Placental epithelial cell (primary cell): ENCODE measurements around a stretch of chr9.

GRCh38 chr9:121646069-121646880, 5.2 kb upstream of the DAB2IP start:
- CAGE, long polyA plus RNA: no peak

DNA sequence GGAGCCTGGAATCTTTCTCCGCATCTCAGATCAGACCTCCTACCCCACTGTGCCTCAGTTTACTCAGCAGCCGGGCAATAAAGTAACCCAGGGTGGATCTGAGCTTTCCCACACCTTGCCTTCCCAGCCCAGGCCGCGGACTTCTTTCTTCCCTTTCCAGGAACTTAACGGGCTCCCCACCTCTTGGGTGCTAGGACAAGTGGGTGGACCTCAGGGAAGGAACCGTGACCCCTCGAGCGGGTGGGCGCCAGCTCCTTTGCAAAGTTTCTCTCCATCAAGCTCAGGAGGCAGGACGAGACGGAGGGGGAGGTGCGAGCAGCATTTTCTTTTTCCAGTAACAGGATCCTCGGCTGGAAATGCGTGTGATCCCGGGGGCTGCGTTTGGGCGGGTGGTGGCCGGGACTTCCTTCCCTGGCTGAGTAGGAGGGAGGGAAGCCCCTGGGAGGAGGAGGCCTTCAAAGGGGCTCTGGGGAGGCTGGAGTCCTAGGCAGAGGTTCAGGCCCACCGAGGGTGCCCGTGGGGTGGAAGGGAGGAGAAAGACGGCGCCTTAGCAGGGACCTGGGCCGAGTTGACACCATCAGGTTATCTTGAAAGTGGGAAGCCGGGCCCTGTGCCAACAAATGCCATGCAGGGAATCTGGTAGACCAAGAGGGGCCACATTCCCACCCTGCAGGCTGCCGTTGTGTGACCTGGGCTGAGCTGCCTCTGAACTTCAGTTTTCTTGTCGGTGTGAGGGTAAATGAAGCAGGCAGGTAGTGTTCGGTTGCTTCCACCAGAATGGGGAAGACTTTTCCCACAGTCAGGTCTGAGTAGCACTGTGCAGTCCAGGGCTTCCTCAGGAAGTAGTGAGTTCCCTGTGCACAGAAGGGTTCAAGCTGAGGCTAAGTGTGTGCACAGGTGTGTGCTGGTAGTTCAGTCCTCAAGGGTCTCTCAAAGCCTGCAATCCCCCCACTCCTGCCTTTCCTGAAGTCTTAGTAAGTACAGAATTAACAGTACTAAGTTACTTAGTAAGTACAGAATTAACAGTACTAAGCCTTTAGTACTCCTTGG, 1.0 kb downstream of the DAB2IP start:
- CAGE, long polyA plus RNA: no peak

GRCh38 chr9:121724933-121725734, 73.7 kb downstream of the DAB2IP start:
- CAGE, long polyA plus RNA: no peak

DNA sequence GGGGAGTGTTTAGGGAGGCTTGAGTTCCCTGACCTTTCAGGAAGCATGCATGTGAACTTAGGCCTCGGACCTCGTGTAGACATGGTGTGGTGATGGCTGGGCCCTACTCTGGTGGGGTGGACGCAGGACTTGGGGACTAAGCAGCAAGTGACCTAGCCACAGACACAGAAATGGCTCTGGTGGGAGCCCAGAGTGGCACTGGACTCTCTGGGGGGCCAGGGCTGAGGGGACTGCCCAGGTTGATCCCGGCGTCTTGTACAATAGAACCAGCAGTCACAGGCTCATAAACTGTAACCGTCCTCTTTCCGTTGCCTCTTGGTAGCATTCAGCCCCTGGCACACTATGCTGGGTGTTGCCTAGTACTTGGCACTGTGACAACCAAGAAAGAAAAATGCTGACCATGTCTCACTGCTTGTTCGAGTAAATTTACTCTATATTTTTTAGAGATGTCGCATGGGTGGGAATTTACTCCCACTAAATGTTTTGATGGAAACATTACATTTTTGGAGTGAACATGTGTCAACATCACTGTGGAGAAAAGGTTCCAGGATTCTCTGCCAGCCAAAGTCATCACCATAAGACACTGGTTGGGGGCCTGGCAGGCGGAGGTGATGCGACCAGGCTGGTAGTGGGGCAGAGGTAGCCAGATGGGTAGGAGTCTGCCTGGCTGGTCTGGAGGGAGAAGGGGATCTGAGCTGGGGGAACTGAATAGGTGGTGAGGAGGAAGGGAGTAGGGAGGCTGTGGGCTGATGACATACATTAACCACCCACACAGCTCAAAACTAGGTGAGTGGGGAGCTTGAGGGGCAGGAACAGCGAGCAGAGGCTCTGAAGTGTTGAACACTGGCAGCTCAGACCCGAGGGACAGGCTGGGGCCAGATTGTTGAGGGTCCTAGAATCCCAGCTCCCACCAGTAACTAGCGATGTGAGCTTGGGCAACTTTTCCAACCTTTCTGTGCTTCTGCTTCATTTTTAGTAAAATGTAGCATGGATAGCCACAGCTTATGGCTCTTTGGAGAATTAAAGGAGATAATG, 80.7 kb downstream of the DAB2IP start:
- CAGE, long polyA plus RNA: no peak

DNA sequence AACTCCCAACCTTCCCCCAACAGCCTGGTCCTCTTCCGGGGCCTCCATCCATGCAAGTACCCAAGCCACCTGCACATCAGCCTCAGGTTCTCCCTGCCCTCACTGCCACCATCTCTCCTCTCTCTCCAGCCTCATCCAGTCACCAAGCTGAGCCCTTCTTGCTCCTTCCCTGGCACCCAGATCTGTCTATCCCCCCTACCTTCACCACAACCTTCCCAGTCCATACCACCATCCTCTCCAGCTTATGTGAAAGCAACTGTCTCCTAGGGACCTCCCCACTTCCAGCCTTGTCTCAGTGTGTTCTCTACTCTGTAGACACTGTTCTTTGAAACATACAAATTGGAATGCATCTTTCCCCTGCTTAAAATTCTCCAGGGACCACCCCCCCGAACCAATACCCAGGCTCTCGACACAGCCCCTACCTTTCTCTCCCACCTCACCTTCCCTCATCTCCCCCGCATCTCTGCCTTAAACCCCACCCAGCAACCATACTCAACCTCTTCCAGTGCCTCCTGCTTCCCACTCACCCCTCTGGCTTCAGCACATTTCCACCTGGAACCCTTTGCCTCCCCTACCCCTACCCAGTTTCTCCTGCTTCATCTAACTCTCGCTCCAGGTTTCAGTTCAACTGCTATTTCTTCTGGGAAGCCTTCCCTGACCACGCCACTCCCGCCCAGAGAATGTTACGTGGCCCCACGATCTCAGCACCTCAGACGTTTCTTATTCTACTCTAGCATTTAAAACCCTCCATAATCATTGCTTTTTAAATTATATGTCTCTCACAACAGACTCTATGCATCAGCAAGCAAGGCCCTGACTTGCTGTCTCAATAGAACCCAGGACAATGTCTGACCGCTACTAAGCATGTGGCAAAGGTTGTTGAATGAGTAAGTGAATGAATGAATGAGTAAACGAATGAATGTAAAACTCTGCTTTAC, 104.9 kb downstream of the TTLL11 start:
- CAGE, long polyA plus RNA: no peak

DNA sequence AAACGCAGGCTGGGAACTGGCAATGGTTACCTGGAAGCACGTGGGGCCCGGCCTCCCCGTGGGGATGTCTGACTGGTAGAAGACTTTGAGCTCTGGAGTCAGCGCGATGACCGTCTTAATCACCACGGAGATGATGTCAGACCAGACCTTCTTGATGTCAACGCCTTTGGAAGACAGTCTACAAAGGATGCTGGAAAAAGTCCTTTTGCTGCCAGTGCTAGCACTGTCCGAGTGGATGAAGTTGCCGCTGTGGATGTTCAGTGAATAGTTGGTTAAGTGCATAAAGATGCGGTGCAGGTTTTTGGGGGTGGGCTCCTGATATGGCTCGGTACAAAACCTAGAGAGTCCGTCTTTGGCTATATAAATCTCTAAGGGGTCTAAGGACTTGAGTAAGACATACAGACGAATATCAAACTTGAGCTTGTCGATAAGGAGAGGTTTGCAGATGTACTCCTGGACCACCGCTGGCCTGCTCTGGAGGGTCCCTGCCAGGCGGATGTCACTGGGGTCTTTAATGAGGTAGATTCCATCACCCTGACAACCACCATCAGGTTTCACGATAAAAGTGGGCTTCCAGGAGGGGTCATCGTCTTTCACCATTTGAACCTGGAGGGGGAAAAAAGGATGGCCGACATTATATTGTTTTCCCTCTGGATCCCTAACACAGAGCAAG, 103.8 kb downstream of the TTLL11 start:
- CAGE, long polyA plus RNA: no peak

DNA sequence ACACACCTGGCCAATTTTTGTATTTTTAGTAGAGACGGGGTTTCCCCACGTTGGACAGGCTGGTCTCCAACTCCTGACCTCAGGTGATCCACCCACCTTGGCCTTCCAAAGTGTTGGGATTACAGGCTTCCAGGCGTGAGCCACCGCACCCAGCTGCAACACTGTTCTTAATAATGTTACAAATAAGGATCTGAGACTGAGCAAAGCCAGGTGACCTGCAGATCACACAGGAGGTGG, 91.9 kb downstream of the TTLL11 start:
- CAGE, long polyA plus RNA: no peak

DNA sequence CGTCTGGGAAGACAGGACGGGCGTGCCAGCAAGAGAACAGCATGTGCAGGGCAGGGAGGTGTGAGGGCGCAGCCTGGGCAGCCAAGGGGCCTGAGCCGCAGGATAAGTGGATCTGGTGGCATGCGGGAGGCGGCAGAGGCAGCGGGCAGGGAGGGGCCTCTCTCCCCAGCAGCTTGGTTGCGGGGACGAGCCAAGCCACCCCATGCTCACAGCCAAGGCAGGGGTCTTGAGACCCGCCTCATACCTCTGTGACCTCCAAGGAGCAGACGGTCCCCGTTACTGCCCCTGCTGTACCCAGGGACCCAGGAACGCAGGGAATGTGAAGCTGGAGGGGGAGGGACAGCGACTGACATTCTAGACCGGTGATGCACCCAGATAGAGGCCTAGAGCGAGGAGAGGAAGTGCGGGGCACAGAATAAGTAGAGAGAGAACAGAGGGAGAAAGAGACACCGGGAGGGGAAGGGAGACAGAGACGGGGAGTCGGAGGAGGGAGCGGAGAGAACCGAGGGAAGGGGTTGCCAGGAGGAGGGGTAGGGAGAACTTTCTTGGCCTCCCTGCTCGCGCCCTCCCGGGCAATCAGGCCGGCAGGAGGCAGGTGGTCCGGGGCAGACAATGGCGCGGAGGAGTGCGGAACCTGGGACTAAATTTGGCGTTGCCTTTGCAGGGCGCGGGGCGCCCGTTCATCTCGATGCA, 33.1 kb upstream of the TTLL11 start:
- CAGE, long polyA plus RNA: no peak

DNA sequence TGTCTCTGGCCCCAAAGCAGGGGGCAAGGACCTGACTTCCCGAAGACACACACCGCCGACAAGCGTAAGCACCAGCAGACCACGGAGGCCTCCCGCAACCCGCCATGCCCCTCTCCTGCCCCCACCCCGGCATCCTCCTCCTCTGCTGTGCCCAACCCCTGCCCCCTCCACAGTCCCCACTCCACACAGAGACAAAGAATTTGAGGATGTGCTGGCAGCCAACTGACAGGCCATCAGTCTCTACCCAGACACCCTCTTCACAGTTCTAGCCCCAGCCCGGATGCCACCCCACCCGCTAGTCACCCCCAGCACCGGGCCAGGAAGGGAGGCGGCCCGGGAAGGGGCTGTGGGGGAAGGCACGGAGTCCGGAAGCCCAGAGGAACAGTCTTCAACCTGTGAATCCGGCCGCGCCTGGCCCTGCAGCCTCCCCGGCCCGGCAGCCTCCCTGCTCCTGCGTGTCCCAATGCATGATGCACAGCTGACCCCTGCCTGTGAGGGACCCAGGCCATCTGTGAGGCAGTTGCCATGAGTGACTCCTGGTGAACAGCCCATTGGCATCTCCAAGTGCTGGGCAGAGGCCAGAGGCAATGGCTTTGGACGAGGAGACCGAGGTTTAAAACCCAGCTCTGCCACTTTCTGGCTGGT, 31.2 kb downstream of the NDUFA8 start:
- CAGE, long polyA plus RNA: no peak

- CAGE, long polyA plus RNA: no peak
Measured at GRCh38 chr9:122258890-122259388, 5.7 kb downstream of the RBM18 start.

DNA sequence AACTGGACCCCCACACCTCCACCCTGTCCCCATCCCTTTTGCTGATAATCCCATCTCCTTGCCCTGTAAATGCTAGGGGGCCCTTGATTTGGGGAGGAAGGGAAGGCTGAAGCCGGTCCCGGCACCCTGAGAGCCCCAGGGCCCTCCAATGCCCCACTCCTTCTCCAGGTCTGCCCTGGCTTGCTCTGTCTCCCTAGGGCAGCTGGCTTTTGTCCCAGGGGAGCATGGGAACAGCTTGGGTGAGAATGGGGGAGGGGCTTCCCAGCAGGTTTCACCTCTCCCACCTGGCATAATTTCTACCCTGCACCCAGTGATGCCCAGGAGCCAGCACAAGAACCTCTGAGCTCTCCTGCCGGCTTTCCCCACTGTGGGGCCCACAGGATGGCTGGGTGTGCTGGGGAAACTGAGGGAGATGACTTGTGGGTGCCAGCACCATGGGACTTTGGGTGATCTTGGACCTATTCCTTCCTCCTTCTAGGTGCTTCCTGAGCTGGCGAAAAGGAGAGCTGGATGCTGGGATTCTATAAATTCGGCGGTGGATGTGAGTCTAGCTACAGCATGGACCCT, 1.1 kb upstream of the PTGS1 start:
- CAGE, long polyA plus RNA: no peak

GRCh38 chr9:122402322-122402810, 31.5 kb downstream of the PTGS1 start:
- CAGE, long polyA plus RNA: no peak

DNA sequence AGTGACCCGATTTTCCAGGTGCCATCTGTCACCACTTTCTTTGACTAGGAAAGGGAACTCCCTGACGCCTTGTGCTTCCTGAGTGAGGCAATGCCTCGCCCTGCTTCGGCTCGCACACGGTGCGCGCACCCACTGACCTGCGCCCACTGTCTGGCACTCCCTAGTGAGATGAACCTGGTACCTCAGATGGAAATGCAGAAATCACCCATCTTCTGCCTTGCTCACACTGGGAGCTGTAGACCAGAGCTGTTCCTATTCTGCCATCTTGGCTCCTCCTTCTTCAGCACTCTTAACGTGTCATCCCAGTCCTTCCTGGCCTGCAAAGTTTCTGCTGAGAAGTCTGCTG, 12.7 kb upstream of the OR1L8 start:
- CAGE, long polyA plus RNA: no peak

DNA sequence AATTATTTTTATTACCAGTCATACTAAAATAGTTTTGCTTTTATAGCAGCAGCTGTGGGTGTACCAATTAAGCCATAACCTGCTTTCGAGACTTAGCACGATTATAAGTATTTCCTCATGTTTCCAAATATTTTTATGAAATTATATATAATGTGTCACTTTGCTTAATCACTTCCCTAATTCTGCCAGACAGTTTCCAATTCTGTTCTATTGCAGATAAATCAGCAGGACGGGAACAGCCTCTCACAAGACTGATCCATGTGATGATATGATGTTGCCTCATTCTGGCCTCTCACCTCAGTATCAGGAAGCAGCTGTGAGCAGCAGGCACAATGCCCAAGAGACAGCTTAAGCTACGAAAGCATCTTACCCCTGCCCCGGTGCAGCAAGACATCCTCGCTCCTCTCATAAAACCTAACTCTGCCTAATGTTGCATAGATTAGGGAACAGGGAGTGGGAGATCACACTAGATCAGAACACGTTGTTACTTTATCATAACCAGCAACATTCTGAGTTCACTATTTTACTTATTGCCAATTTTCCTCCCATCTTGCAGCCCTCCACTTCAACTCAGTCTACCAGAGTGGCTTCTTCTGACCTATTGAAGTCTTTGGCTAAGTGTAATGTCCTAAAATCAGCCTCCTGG, 6.8 kb downstream of the PDCL start:
- CAGE, long polyA plus RNA: no peak

GRCh38 chr9:122826502-122826926, 1.9 kb downstream of the PDCL start:
- CAGE, long polyA plus RNA: no peak

- CAGE, long polyA plus RNA: no peak
Measured at GRCh38 chr9:122908278-122909291, 3.4 kb upstream of the RC3H2 start.

DNA sequence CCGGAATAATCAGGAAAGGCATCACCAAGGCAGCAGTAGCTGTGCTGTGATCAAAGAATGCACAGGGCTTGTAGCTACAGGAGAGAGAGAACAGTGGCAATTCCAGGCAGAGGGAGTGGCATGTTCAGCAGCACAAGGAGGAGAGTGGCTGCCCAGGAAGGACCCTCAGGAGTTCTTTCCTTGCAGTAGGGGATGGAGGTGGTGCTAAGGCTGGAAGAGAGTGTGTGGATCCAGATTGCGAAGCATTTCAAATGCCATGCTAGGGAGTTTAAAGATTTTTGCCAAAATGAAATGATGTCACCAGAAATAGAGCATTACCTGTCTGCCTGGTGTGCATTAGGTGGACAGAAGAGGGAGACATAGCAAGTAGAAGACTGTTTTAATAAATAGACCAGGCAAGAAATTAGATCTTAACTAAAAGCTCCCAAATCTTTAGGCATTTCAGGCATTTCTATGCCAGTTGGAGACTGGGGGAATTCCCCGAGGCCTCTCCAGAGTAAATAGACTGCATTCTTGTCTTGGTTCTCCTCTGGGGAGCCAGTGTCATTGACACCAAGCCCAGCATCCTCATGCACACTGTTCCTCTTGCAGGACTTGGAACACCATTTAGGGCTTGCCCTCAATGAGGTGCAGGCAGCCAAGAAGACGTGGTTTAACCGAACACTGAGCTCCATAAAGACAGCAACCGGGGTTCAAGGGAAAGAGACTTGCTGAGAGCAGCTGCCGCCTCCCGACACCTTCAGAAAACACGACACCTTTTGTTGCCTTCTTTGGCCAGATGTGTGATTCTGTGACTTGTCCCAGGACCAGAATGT, 69.2 kb downstream of the GPR21 start:
- CAGE, long polyA plus RNA: no peak

- CAGE, long polyA plus RNA: no peak
Measured at GRCh38 chr9:123104135-123104545, 70.7 kb downstream of the GPR21 start.

DNA sequence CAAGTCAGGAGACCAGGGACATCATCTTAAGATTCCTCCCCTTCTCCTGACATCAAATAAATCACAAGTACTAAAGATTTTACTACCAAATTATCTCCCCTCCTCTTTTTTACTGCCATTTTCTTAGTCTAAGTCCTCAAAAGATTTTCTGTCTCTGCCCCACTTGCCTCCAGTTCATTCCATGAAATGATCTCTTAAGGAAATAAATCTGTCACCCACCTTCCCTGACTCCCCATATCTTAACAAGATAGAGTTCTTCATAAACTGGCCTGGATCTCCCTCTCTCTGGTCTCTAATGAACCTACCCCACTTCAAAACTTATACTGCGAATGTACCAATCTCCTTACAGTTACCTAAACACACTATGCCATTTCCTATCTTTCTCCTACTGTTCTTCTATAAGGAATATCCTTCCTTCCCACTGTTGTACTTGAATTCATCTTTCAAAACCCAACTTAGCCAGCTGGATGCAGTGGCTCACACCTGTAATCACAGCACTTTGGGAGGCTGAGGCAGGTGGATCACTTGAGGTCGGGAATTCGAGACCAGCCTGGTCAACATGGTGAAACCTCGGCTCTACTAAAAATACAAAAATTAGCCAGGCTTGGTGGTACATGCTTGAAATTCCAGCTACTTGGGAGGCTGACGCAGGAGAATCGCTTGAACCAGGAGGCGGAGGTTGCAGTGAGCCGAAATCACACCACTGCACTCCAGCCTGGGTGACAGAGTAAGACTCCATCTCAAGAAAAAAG, 36.6 kb downstream of the STRBP start:
- CAGE, long polyA plus RNA: no peak

DNA sequence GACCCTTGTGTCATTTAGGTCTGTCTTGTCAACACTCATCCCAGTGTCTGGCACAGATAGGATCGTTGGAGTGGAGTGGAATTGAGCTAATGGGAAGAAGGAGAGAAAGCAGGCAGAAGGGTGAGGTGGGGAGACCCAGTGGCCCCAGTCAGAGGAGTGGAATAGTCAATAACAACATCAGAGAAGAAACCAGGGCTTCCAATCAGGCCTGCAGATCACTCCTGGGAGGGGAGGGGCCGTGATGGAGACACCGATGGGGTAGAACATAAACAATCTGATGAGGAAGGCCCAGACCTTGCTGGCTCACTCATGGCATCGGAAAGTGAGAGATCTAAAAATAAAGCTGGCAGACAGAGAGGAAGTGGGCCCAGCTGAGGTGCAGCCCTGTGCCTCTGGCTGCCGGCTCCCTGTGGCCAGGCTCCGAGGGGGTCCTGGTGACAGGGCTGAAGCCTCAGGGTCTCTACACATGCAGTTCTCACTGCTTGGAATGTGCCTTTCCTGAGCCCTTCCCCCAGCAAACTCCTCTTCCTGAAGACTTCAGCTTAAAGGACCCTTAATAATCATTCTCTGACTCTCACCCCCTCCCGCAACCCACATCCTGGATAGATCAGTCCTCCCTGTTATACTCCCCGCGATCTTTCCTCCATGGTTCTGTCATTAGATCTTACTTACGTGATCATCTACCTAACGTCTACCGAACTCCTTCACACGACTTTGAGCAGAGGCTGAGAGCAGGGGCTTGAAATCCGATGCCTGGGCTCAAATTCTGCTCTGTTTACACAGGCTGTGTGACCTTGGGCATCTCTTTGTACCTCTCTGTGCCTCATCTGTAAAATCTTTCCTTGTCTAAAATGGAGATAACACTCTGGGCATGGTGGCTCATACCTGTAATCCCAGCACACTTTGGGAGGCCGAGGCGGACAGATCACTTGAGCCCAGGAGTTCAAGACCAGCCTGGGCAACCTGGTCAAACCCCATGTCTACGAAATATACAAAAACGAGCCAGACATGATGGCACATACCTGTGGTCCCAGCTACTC, 33.1 kb upstream of the CRB2 start:
- CAGE, long polyA plus RNA: no peak